ENCODE results near the genes SSH3, PPP1CA and CDK2AP2.

GRCh38 chr11:67245149-67245778 is 21.0 kb upstream of the GRK2 start:
- RRBS, result no CpG with 5 or more reads among the region's 13 CpGs

- RRBS, result no CpG with 5 or more reads among the region's 42 CpGs
Measured at GRCh38 chr11:67249856-67251110, 16.0 kb upstream of the GRK2 start.

GRCh38 chr11:67267217-67268002 is 1.1 kb downstream of the GRK2 start:
- RRBS, result no CpG with 5 or more reads among the region's 27 CpGs

GRCh38 chr11:67278975-67279674 is 10.0 kb upstream of the ANKRD13D start:
- RRBS, result no CpG with 5 or more reads among the region's 13 CpGs

DNA sequence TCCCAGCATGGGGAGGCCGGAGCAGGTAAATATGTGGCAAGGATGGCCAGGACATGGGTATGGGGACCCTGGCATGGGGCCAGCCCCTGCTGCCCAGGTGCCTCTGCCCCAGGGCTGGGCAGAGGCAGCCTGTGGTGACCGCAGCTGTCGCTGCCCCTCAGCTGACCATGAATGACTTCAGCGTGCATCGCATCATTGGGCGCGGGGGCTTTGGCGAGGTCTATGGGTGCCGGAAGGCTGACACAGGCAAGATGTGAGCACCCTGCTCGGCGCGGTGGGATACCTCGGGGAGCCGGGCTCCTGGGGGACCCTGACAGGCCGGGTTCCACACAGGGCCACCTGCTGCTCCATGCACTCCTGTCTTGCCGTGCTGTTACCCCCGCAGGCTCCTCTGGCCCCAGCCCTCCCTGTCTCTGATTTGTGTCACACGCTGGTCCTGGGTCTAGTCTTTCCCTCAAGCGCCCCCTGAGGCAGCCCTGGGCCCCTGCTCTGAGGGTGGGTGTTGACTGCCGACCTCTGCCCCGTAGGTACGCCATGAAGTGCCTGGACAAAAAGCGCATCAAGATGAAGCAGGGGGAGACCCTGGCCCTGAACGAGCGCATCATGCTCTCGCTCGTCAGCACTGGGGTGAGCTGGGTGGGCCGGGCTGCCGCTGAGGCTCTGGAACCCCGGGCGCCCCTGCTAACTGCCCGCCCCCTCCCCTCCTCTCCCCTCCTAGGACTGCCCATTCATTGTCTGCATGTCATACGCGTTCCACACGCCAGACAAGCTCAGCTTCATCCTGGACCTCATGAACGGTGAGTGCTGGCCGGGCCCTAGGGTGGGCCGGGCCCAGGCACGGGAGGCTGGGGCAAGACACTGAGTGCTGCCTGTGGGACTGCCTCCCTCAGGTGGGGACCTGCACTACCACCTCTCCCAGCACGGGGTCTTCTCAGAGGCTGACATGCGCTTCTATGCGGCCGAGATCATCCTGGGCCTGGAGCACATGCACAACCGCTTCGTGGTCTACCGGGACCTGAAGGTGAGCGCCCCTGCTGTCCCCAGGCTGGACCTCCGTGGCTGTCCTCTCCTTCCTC is 7.8 kb upstream of the ANKRD13D start:
- RRBS, result 94% methylated on average over 9 of the region's 48 CpGs

DNA sequence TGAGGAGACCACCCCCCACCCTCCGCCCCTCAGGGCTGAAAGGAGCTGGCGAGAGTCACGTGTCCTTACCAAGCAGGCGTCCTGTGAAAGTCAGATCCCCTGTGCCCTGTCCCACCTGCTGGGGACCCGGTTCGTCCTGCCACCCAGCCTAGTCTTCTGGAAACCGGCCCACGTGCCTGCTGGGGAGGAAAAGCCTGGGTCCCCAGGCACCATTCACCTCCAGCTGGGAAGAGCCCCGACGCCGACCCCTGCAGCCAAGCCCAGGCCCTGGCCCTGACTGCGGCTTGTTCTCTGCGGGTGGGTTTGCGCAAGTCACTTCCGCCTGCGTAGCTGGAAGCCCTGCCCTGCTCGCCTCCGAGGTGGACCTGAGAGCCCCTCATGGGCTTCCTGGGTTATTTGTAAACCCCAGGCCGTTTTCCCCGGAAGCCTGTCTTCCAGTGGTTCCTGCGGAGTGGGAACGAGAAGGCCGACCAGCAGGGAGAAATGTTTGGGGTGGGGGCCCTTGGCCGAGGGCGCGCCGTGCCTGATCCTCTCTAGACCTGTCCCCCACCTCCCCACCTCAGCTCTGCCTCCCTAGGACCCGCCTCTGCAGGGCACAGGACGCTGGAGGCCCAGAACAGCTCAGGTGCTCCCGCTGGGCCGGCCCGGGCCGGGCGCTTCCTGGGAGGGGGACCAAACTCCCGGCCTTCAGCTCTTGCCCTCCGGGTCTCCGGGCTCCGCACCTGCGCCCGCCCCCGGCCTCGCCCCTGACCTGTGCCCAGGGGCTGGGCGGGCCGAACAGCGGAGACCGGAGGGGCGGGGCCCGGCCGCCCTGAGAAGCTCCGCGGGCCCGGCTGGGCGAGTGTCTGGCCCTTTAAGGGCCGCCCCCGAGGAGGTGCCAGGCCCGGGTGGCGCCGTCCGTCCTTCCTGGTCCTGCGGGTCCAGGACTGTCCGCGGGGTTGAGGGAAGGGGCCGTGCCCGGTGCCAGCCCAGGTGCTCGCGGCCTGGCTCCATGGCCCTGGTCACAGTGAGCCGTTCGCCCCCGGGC is at the start of gene SSH3:
Gene SSH3, plus strand, starts transcription at position 896 of the 1,027 bp plus-strand sequence.
- RRBS, result 3% methylated on average over 24 of the region's 69 CpGs

DNA sequence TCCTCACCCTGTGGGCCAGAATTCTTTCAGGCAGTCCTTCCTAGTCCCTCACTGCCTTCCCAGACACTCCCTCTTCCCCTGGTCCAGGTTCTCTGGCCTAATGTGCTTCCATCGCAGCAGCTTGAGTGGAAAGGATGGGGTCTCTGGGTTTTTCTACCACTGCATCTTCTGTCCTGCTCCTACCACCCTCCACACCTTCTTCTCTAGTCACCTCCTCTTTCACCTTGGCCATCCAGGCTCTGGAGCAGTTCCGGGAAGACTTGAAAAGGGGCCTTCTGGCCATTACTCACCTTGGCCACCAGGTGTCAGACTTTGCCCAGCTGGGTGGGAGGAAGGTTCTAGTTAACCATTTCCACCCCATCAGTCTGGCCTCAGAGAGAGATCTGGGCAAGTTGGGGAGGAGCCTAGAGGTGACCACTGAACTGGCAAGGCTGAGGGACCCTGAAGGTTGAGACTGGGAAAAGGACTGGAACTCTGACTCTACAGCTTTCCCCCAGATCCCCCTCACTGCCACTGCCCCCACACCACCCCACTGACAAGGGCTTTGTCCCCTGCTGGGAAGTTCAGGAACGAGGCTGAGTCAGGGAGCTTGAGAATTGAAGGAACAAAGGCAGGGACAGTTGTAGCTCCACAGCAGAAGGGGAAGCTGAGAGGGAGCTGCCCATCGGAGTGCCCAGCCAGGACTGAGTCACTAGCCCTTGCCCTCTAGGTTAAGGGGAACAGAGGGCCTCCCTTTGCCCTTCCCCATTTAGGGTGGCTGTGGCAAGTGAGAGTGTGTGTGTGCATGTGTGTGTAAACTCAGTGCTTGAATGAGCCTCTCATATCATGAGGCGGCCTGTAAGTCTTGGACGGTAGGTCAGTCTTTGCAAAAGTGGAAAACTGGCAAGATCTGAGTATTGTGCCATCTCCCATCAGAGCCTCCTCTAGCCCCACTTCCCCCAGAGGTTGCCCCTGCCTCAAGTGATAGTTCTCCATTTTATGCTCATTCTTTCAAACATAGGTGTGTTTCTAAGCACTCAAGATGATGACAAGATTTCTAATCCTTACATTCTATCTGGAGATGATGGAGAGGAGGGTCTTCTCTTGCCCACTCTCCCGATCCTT is 3.7 kb upstream of the POLD4 start:
- RRBS, result no CpG with 5 or more reads among the region's 7 CpGs

GRCh38 chr11:67367372-67367674 is 6.1 kb downstream of the CLCF1 start:
- RRBS, result no CpG with 5 or more reads among the region's 13 CpGs

DNA sequence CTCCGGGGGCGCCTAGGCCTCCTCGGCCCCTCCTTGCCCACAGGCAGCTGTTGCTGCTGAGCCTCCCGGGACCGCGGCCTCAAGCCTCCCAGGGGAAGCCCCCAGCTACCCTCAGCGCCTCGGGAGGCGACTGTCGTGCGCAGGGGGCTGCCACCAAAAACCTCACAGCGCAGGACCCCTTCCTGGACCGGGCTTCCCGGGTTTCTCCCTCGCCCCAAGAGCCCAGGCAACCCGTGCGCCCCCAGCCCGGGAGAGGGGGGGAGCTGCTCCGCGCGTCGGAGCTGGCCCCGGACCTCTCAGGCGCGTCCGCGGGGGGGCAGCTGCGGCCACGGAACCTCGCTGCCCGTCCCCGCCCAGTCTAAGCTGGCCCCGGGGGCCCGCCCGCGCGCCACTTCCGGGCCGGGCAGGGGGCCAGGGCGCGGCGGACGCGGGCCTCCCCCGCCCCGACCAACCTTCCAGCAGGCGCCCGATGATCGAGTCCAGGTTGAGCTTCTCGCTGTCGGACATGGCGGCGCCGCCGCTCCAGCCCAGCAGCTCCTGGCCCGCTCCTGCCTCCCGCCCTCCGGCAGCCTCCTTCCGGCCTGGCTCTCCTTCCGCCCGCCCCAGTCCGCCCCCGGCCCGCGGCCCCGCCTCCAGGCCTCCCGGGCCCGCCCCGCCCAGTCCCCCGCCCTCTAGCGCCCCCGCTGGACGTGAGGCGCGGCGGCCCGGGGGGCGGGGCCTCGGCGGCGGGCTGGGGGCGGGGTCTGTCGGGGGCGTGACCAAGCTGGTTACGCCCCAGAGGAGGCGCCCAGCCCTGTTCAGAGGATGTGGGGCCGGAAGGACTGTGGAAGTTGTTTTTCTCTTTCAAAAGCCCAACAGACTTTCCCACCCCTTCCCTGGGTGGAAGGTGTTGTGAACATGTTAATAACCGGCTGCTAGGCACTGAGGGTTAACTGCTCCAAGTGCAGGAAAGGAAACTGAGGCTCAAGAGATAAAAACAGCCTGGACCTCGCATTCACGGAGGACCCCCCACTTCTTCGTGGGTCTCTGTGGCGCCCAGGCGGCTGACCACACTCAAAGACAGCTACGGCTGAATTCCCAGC is at the start of gene PPP1CA:
Gene PPP1CA, minus strand, starts transcription at position 583 of the 1,082 bp plus-strand sequence.
- RRBS, result 4% methylated on average over 45 of the region's 94 CpGs

DNA sequence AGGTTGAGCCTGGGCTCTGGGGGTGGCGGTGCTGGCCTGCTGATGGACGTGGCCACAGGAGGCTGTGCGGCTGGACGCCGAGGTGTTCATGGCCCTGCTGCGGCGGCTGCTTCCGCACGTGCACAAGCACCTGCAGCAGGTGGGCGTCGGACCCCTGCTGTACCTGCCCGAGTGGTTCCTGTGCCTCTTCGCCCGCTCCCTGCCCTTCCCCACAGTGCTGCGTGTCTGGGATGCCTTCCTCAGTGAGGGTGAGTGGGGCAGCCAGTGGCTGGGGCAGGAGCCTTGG is 2.8 kb downstream of the TBC1D10C start:
- RRBS, result no CpG with 5 or more reads among the region's 15 CpGs

GRCh38 chr11:67409635-67410540 is 5.6 kb upstream of the CARNS1 start:
- RRBS, result 53% methylated on average over 3 of the region's 24 CpGs

- RRBS, result 14% methylated on average over 3 of the region's 11 CpGs
Measured at GRCh38 chr11:67467948-67468707, 923 bp downstream of the TMEM134 start.

GRCh38 chr11:67484686-67485428 is 2.0 kb downstream of the AIP start:
- RRBS, result no CpG with 5 or more reads among the region's 14 CpGs

GRCh38 chr11:67507156-67508306 is at the start of gene CDK2AP2:
TSS of gene CDK2AP2 (minus strand) at chr11:67508162.
- RRBS, result 3% methylated on average over 13 of the region's 69 CpGs

DNA sequence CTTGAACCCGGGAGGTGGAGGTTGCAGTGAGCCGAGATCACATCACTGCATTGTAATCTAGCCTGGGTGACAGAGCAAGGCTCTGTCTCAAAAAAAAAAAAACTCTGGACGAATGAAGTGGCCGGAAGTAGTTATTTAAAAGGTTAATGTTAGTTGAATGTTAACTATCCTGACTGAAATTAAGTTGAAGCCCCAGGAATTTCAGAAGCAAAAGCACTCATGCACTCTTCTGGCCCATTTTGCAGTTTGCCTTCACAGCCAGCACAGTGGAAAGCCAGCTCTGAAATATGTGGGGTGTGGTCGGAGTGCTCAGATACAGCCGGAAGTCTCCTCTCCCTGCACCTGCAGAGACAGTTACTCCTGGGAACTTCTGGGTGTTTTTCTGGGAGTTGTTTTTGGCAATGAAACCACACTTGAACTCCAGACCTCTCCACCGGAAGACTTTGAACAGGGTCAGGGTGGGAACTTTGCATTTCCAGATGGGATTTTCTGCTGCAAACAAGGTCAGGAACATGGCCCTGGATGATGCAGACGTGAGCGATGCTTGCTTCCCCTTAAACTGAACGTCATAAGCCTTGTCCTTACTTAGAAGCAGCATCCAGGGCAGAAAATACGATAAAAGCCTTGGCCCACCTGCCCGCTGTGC is 21.4 kb upstream of the CABP2 start:
- RRBS, result no CpG with 5 or more reads among the region's 12 CpGs

DNA sequence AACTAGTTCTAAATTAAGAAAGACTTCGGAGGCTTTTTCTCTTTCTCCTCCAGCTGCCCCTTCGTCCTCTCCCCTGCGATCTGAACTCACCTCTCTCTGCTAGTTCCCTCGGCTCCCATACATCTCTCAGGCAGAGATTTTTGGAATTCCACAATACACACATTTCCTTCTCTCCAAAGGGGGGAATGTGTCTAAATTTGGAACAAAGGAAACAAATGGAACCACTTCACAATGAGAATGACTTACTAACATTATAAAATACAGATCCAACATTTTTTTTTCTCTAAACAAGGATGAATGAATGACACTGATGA is 20.7 kb upstream of the GSTP1 start:
- RRBS, result no CpG with 5 or more reads among the region's 4 CpGs

DNA sequence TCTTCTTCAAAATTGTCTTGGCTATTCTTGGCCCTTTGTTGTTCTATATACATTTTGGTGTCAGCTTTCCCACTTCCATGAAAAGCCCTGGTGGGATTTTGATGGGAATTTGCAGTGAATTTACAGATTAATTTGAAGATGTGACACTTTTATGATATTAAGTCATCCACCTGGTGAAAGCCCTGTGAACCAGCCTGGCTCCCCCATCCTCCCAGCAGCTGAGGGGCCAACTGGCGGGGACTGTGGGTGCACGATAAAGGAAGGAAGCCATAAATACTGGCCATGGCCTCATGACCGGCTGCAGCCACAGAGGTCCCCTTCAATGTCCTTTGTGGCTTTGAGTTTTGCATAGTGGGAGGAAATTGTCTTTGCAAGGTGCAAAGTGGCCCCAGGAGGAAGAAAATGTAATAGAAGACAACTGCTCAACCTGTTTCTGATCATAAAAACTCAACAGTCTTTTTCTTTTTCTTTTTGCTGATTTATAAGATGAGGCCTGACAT is 6.4 kb upstream of the NDUFV1 start:
- RRBS, result no CpG with 5 or more reads among the region's 3 CpGs

- RRBS, result no CpG with 5 or more reads among the region's 13 CpGs
Measured at GRCh38 chr11:67848441-67848971, 155.4 kb downstream of the UNC93B1 start.

- RRBS, result no CpG with 5 or more reads among the region's 8 CpGs
Measured at GRCh38 chr11:67993465-67993960, 10.4 kb downstream of the UNC93B1 start.

DNA sequence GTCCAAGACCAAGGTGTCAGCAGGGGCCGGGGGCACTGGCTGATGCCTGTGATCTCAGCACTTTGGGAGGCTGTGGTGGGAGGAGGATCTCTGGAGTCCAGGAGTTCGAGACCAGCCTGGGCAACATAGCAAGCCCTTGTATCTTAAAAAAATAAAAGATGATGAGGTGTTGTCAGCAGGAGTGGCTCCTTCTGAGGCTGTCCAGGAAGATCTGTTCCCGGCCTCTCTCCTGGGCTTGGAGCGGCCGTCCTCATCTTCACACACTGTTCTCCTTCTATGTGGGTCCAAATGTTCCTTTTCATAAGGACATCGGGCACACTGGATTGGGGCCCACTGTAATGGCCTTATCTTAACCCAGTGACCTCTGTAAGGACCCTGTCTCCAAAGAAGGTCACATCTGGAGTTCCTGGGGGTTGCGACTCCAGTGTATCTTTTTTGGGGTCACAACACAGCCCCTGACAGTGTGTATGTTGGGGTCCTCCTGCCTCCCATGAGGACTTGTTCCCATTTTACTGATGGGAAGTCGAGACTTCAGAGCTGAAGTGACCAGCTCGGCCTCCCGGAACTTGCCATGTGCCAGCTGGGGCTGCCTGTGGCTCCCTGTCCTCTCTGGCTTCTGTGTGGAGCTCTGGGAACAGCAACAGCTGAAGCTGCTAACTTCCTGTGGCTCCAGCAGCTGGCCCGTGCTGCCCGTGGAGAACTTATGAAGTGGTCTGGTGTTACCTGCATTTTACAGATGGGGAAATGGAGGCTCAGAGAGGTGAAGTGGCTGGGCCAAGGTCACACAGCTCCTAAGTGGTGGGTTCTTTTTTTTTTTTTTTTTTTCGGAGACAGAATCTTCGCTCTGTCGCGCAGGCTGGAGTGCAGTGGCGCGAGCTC is 7.6 kb downstream of the TCIRG1 start:
- RRBS, result 89% methylated on average over 1 of the region's 18 CpGs